Liver (tissue), 9 donors: ENCODE measurements around a stretch of chr5.

GRCh38 chr5:142088073-142088684 is 20.4 kb upstream of the NDFIP1 start:
- PRO-cap, 5 experiments, result no peak in any of the 5 experiments
- RAMPAGE, long total RNA, 2 experiments, result no peak in any of the 2 experiments
- RRBS, result no CpG with 5 or more reads among the region's 11 CpGs

DNA sequence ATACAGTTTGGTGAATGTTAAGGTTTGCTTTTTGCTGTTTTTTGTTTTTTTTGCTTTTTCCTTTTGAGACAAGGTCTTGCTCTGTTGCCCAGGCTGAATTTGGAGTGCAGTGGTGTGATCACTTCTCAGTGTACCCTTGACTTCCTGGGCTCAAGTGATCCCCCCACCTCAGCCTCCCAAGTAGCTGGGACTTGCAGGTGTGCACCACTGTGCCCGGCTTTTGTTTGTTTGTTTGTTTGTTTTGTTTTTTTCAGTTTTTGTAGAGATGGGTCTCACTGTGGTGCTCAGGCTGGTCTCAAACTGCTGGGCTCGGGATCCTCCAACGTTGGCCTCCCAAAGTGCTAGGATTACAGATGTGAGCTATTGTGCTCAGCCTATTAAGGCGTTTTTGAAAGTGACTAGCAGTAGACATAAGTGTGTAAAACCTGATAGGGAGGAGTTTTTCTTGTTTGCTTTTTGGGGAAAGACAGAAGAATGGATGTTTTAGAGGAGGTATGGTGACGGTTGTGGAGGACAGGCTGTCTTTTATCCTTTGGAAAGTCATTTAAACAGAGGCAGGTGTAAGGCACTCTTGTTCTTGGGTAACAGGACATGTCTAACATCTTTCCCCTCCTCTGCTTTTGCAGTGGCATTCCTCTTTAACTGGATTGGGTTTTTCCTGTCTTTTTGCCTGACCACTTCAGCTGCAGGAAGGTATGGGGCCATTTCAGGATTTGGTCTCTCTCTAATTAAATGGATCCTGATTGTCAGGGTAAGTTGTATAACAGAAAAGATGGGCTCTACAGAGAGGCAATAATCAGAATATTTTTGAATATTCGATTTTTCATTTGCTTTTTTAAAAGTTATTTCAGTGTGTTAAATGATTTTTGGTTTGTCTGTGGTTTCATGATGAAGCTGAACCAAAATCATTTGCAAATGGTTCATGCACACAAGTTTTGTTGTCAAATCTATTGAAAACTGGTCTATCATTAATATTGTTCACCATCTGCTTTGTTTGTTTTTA is 28.8 kb downstream of the NDFIP1 start:
- PRO-cap, 5 experiments, result no peak in any of the 5 experiments
- RAMPAGE, long total RNA, 2 experiments, result no peak in any of the 2 experiments
- RRBS, result no CpG with 5 or more reads among the region's 6 CpGs

DNA sequence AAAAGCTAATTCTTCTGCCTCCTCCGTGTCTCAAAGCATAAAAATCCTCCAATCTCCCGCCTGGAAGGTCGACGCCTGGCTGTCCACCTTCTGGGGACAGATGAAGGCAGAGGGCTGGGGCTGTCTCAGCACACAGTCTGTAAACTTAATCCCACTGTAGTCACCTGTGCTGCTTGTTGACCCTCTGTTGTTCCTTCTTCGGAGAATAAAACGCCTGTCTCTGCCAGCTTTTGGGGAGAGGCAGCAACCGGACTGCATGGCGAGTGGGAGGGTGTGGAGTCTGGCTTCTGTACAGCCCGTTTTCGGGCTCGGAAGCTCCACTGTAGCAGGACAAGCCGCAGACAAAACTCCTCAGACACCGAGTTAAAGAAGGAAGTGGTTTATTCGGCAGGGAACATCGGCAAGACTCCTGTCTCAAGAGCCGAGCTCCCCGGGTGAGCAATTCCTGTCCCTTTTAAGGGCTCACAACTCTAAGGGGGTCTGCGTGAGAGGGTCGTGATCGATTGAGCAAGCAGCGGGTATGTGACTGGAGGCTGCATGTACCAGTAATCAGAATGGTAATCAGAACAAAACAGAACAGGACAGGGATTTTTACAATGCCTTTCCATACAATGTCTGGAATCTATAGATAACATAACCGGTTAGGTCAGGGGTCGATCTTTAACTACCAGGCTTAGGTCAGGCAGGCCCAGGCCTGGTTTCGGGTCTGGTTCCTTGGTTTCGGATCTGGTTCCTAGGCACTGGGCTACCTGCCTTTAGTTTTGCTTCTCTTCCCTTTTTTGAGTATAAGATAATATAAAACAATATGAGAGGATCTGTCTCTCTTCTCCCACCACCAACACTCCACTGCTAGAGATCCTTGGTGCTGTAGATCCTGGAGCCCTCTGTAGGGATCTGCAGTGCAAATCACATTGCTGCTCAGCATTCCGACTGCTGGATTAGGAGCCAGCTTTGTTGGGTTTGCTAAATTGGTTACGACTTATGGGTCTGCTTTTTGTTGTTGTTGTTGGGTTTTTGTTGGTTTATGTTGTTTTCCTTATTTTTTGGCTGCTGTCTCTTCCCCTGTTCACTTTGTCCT is 88.3 kb downstream of the SPRY4 start:
- PRO-cap, 5 experiments, result no peak in any of the 5 experiments
- RAMPAGE, long total RNA, 2 experiments, result no peak in any of the 2 experiments
- RRBS, result no CpG with 5 or more reads among the region's 27 CpGs

DNA sequence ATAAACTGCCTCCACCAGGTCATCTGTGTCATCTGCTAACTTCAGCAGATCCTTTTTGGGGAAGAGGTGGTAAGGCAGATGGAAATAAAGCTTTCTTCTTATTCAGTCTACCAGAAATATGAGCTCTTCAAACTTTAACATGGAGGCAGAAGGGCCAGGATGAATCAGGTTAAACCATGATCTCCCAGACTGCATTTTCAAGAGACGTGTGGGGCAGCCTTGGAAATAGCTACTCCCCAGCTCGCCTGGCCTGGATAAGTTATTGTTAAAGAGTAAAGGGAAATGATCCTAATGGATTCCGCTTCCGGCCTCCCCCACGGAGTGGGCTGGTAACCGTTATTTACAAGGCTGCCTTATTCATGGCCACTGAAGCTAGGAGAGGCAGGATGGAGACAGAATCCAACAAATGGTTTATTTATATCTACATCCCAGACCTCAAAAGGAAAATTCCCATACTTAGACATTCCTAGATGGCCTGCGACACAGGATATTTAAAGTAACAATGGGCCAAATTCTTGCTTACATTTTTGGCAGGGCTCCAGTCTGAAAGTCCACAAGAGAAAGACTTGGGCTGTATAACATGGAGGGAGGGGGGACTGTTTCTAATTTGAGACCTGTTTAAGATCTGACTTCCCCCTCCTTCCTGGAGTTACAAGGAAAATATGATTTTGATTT is 27.9 kb downstream of the SPRY4 start:
- PRO-cap, 5 experiments, result peak in 1 of 5 experiments; most common plus-strand start position 369 of the sequence (in 1); most common minus-strand start position 199 of the sequence (in 1)
- RAMPAGE, long total RNA, 2 experiments, result no peak in any of the 2 experiments
- RRBS, result no CpG with 5 or more reads among the region's 7 CpGs

GRCh38 chr5:142301513-142301751 is 23.4 kb downstream of the SPRY4 start:
- PRO-cap, 5 experiments, result no peak in any of the 5 experiments
- RAMPAGE, long total RNA, 2 experiments, result no peak in any of the 2 experiments
- RRBS, result no CpG with 5 or more reads among the region's 3 CpGs

- PRO-cap, 5 experiments, result no peak in any of the 5 experiments
- RAMPAGE, long total RNA, 2 experiments, result no peak in any of the 2 experiments
- RRBS, result no CpG with 5 or more reads among the region's 6 CpGs
These were observed 2.2 kb upstream of the SPRY4 start for GRCh38 chr5:142326907-142327444.

GRCh38 chr5:142376033-142376471 is 51.2 kb upstream of the SPRY4 start:
- PRO-cap, 5 experiments, result no peak in any of the 5 experiments
- RAMPAGE, long total RNA, 2 experiments, result no peak in any of the 2 experiments
- RRBS, result no CpG with 5 or more reads among the region's 9 CpGs

DNA sequence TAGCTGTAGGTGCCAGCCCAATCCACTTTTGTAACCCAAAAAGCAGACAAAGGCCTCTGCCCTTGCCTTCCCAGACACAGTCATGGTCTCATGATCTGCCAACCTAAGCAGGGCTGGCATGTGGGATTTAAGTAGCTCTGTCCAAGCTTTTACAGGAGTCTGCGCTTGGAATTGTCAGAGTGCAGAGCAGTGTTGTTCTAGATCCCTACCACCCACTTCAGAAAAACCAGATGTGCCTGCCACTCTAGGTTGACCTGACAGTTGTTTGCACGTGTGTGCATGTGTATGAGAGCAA is 87.7 kb upstream of the SPRY4 start:
- PRO-cap, 5 experiments, result no peak in any of the 5 experiments
- RAMPAGE, long total RNA, 2 experiments, result no peak in any of the 2 experiments
- RRBS, result no CpG with 5 or more reads among the region's 2 CpGs

DNA sequence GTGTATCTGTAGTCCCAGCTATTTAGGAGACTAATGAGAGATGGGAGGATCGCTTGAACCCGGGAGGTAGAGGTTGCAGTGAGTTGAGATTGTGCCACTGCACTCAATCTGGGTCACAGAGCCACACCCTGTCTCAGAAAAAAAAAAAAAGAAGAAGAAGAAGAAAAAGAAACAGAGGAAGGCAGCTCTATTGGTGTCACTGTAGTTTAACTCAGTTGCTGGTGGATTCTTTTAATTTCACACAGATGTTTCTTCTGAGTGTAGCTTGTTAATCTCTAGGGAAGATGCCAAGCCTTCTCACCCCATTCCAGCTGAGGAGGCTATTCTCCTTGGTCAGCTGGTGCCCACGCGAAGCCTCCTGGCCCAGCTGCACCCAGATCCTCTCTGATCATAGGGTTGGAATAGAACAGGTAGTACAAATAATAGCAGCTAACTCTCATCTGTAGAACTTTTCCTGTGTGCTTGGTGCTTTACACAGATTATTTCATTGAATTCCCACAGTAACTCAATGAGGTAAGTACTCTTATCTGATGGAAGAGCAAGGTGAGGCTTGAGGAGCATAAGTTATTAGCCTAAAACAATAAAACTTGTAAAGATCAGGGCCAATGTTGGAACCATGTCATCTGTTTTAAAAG is 113.8 kb upstream of the SPRY4 start:
- PRO-cap, 5 experiments, result no peak in any of the 5 experiments
- RAMPAGE, long total RNA, 2 experiments, result no peak in any of the 2 experiments
- RRBS, result no CpG with 5 or more reads among the region's 4 CpGs

- PRO-cap, 5 experiments, result peak in 5 of 5 experiments; most common plus-strand start chr5:142522037 (in 2); most common minus-strand start chr5:142522097 (in 5)
- RAMPAGE, long total RNA, 2 experiments, result no peak in any of the 2 experiments
- RRBS, result no CpG with 5 or more reads among the region's 4 CpGs
These were observed 164.0 kb downstream of the FGF1 start for GRCh38 chr5:142521931-142522230.

DNA sequence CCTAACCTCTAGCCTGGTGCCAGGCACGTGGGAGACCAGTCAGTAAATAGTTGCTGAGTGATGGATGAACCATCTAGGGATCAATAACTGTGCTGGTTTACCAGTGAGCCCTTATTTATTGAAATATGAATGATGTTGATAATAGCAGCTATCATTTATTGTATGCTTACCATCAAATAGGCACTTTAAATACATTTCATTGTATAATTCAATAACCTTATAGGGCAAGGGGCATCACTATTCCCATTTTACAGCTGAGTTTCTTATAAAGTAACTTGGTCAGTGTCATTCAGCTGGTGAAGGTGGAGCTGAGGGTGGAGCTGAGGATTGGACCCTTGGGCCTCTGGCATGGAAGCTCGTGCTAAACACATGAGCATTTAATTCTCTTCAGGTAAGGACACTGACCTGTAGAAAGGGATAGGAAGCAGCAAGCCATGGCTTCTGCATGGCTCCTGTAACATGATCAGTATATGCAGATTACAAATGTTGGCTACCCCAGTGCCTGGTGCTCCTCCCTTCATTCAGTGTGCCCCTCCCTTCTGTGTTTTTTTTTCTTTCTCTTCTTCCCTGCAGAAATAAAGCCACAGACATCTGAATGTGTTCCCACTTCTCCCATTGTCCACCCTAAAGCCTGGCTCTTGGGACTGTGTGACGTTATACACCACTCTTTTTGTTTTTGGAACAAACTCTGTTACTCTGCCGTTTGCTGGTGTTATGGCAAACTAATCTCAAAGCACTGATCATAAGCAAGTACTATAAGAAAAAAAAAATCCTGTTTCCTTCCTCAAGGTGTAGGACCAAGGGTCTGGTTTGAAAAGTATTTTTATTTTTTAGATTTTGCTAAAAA is 52.9 kb downstream of the ARHGAP26 start:
- PRO-cap, 5 experiments, result no peak in any of the 5 experiments
- RAMPAGE, long total RNA, 2 experiments, result no peak in any of the 2 experiments
- RRBS, result no CpG with 5 or more reads among the region's 4 CpGs

DNA sequence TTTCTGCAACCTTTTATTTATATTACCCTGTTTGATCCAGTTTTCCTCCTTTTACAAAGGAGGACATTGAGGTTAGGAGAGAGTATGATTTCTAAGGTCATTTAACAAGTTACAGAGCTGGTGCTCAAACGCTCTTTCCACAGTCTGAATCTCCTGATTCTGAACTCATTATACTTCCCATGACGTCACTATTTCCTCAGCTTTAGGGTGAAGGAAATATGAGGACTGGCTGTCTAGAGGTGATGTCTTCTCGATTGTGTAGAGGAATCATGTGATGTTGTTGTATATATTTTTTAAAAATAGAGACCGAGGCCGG is 139.9 kb downstream of the ARHGAP26 start:
- PRO-cap, 5 experiments, result no peak in any of the 5 experiments
- RAMPAGE, long total RNA, 2 experiments, result no peak in any of the 2 experiments
- RRBS, result no CpG with 5 or more reads among the region's 5 CpGs

DNA sequence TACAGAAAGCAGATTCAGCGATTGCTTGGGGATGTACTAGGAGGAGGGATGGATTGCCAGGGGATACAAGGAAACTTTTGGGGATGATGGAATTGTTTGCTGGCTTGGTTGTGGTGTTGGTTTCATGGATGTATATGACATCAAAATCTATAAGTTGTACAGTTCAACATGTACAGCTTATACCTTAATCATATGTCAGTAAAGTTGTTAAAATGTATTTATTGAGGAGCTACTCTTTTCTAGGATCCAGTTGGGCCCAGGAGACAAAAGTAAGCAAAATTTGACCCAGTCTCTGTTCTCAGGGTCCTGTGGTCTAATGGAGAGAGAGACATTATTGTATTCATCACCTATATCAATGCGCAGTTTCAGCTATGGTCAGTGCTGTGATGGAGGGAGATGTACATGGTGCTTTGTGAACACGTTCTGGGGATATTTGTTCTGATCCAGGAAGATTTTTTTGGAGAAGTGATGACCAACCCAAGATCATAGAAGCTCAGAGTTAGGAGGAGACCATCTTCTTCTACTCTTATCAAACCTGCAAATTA is 142.3 kb downstream of the ARHGAP26 start:
- PRO-cap, 5 experiments, result no peak in any of the 5 experiments
- RAMPAGE, long total RNA, 2 experiments, result no peak in any of the 2 experiments
- RRBS, result no CpG with 5 or more reads among the region's 3 CpGs

DNA sequence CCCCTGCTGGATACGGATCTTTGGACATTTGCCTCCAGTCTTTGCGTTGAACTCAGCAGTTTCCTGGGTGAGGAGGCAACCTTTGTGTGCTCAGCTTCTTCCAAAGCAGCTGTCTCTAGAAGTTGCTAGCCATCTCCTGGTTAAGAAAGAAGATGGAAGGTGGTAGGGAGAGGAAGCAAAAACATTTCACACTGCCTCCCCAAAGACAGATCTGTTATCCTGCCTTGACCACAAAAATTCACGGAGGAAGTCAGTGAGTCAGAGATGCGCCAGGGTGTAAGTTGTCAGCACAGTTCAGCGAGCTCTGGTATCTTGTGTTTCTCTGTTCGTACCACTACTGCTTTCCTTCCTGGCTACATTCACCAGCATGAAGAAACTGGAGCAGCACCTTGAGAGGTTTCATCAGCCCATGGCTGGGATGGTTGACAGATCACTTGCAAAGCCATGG is 207.4 kb downstream of the ARHGAP26 start:
- PRO-cap, 5 experiments, result no peak in any of the 5 experiments
- RAMPAGE, long total RNA, 2 experiments, result no peak in any of the 2 experiments
- RRBS, result no CpG with 5 or more reads among the region's 6 CpGs

DNA sequence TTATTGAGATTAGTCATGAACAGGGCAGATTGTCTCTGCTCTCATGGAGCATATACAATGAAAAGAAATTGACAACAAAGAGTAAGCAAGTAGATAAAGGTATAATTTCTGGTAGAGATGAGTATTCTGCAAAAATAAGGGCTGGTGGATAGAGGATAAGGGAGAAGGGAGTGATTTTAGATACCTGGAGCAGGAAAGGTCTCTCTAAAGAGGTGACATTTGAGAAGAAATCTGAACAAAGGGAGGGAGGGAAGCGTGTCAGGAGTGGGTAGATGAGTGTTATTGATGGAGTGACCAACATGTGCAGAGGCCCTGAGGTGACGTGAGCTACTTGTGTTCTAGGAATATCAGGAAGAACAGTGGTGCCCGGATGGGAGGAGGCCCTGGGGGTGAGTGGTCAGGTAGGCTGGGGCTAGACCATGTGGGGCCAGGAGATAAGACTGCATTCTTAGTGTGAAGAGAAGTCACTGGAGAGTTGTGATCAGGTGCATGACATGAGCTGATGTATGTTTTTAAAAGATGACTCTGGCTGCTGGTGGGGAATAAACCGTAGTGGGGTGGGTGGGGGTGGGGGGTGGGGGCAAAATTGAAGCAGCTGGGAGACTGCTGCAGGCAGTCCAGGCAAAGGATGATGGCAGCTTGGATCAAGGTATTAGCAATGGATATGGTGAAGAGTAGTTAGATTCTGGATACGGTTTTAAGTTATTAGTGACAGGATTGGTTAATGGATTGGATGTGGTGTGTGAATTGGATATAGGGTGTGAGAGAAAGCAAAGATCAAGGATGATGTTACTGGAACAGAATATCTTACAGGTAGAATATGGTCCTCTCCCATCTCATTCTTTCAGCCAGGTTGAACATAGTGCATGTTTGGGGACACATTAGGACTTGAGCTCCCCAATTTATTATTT is 256.3 kb downstream of the ARHGAP26 start:
- PRO-cap, 5 experiments, result no peak in any of the 5 experiments
- RAMPAGE, long total RNA, 2 experiments, result no peak in any of the 2 experiments
- RRBS, result no CpG with 5 or more reads among the region's 5 CpGs

DNA sequence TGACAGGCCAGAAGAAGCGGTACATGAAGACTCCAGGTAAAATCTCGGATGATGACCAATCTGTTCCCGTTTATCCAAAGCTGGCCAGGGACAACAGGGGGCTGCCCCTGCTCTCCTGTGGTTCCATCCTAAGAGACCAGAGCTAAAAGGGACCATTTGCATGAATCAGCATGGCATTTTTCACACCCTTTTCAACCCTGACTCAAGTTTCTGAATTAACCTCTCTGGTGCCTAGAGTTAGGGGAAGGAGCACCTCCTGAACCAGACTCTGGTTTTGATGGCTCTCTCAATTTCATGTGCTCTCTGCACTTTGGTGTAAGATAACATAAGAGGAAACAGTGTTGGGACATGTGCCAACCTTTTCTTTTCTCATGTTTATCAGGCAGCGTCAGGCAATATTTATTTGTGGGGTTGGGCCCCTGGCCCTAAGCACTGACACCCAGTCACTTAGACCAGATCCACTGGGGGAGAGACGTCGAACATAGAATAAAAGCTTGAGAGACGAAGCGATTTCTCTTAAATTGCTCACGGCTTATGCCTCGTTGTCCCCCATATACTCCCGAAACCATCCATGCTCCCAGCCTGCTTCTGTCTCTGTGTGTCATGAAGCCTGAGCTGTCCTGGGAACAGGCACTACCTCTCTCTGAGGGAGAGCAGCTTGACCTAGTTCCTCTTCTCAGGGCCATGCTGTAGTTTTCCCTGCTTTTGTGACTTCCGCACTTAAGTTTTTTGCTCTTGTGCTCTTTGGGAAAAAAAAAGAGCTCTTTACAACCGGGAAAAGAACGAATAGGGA is 195.9 kb downstream of the NR3C1 start:
- PRO-cap, 5 experiments, result no peak in any of the 5 experiments
- RAMPAGE, long total RNA, 2 experiments, result no peak in any of the 2 experiments
- RRBS, result no CpG with 5 or more reads among the region's 14 CpGs

DNA sequence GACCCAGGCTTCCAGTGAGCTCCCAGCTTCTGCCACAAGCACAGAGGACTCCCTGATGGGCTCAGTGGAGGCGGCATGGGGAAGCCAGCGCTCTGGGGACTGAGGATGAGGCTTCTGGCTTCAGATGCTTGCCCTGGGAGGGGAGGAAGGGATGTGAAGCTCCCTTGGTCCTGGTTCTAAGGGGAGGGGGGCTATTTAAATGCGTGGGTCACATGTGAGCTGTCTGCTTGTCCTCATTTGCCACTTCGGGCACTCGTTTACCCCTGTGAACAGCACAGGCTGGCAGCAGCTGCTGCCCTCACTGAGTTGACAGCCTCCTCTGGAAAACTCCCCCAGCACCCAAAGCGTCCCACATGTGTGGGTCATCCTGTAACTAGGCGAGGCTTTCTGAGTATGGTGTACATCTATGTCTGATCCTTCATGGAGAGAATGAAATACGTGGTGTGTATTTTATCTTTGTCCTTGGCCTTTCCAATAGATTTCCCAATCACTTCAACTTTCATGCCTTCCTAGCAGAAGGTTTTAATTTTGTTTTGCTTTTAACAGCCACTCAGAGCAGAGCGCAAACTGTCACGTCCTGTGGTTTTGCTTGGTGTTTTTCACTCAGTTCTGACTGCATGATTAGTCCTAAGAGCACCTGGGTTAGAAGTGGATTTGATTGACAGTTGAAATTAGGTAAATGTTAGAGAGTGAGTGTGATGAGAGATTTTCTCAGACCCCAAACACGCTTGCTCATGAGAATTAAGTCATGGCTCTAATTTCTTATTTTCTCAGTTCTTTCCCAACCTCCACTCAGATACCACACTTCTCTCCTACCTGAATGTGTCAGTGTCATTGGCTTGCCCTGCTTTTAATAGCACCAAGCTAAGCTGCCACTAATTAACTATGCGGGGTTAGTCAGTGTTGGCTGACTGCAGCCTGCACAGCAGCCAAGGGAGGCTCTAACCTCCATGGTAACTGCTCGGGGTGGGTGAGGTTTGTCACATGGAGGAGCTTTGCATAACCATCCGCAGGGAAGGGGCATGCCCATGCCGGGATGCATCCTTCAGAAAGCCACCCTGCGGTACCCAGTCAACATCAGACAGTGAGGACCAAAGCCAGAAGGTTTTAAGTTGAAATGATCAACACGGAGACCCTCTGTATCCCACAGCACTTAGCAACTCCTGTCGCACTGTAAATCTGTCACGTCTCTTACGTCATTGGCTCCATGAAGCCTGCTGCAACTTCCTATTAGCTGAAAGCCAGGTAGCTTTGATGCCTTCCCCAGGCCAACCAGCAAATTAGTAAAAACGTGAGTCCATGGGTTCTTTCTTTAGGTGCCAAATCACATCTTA is 173.5 kb downstream of the NR3C1 start:
- PRO-cap, 5 experiments, result peak in 2 of 5 experiments; most common plus-strand start position 536 of the sequence (in 1); most common minus-strand start position 321 of the sequence (in 1)
- RAMPAGE, long total RNA, 2 experiments, result no peak in any of the 2 experiments
- RRBS, result no CpG with 5 or more reads among the region's 21 CpGs

GRCh38 chr5:143347831-143348180 is 55.7 kb downstream of the NR3C1 start:
- PRO-cap, 5 experiments, result peak in 2 of 5 experiments; most common plus-strand start chr5:143347985 (in 2); most common minus-strand start chr5:143347892 (in 2)
- RAMPAGE, long total RNA, 2 experiments, result no peak in any of the 2 experiments
- RRBS, result no CpG with 5 or more reads among the region's 3 CpGs

DNA sequence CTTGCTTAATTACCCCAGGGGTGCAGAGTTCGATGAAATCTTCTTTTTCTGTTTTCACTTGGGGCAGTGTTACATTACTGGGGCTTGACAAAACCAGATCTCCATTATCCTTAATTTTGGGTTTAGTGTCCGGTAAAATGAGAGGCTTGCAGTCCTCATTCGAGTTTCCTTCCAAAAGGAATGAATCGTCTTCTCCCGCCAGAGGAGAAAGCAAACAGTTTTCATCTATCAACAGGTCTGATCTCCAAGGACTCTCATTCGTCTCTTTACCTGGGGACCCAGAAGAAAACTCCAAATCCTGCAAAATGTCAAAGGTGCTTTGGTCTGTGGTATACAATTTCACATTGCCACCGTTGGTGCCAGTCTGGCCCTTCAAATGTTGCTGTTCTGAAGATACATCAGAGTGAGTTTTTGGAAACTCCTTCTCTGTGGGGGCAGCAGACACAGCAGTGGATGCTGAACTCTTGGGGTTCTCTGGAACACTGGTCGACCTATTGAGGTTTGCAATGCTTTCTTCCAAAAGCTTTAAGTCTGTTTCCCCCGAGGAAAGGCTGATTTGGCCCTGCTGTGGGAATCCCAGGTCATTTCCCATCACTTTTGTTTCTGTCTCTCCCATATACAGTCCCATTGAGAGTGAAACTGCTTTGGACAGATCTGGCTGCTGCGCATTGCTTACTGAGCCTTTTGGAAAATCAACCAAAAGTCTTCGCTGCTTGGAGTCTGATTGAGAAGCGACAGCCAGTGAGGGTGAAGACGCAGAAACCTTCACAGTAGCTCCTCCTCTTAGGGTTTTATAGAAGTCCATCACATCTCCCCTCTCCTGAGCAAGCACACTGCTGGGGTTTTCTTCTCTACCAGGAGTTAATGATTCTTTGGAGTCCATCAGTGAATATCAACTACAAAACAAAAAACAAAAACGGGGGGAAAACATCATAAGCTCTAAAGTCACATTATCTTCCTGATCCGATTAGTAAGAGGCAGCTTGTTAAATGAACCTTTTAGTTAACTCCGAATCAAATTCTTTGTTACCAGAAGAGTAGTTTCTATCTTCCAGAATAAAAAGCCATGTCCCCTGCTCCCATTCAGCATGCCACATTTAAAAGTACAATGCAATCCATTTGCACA is 3.2 kb downstream of the NR3C1 start:
- PRO-cap, 5 experiments, result peak in 1 of 5 experiments; most common plus-strand start position 727 of the sequence (in 1)
- RAMPAGE, long total RNA, 2 experiments, result no peak in any of the 2 experiments
- RRBS, result no CpG with 5 or more reads among the region's 16 CpGs

DNA sequence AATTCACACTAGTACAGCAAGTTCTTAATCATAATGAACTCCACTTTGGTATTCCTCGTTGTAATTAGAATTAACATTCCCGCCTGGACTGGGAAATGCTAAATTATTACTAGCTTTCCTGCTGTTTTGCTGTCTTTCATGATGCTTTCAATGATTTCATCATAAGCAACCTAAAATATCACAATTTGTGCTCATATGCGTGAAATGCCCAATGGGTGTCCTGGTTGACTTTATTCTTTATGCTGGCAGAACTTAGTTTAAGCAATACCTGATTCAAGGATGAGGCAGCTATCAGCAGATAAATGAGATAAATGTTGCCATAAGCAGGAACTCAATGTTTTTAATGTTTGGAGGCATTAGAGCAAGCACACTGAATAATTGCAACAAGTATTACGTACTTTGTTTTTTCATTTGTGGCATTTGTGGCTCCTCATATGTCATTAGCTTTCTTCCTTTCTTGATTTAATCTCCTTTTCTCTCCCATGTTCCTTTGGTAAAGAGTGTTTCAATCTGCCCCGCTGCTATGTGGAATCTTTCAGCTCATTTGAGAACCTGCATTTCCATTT is 6.3 kb upstream of the NR3C1 start:
- PRO-cap, 5 experiments, result no peak in any of the 5 experiments
- RAMPAGE, long total RNA, 2 experiments, result no peak in any of the 2 experiments
- RRBS, result no CpG with 5 or more reads among the region's 5 CpGs